SK-N-MC (cell line): ENCODE measurements around a stretch of chr9.

DNA sequence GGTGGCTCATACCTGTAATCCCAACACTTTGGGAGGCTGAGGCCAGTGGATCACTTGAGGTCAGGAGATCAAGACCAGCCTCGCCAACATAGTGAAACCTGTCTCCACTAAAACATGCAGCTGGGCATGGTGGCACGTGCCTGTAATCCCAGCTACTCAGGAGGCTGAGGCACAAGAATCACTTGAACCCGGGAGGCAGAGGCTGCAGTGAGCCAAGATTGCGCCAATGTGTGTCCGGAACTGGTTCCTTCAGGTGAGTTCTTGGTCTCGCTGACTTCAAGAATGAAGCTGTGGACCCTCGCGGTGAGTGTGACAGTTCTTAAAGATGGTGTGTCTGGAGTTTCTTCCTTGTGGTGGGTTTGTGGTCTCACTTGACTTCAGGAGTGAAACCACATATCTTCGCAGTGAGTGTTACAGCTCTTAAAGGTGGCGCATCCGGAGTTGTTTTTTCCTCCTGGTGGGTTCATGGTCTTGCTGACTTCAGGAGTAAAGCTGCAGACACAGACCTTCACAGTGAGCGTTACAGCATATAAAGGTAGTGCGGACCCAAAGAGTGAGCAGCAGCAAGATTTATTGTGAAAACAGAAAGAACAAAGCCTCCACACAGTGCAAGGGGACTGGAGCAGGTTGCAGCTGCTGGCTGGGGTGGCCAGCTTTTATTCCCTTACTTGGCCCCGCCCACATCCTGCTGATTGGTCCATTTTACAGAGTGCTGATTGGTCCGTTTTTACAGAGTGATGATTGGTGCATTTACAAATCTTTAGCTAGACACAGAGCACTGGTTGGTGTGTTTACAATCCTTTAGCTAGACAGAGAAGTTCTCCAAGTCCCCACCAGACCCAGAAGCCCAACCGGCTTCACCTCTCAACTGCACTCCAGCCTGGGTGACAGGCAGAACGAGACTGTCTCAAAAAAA lies 8.9 kb upstream of the ERMP1 start:
- RRBS, result no CpG with 5 or more reads among the region's 17 CpGs

DNA sequence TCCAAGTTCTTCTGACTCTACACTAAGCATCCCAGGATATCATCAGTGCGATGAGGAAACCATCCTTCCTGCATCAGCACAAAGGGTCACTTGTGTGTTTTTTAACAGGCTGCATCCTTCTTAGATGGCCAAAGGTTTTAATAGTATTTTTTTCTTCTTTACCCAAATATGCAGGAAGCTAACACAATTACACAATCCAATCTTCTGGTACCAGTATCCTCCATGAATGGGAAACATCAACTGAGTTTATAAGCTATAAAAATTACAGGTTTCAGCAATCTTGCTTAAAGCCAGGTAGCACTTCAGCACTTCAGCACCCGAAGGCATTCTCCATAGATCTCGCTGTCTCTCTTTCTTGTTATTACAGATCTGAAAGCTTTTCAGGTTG lies 8.1 kb downstream of the MLANA start:
- RRBS, result no CpG with 5 or more reads among the region's 3 CpGs

- RRBS, result no CpG with 5 or more reads among the region's 19 CpGs
Observed at GRCh38 chr9:6080029-6080821, 64.8 kb upstream of the RANBP6 start.

DNA sequence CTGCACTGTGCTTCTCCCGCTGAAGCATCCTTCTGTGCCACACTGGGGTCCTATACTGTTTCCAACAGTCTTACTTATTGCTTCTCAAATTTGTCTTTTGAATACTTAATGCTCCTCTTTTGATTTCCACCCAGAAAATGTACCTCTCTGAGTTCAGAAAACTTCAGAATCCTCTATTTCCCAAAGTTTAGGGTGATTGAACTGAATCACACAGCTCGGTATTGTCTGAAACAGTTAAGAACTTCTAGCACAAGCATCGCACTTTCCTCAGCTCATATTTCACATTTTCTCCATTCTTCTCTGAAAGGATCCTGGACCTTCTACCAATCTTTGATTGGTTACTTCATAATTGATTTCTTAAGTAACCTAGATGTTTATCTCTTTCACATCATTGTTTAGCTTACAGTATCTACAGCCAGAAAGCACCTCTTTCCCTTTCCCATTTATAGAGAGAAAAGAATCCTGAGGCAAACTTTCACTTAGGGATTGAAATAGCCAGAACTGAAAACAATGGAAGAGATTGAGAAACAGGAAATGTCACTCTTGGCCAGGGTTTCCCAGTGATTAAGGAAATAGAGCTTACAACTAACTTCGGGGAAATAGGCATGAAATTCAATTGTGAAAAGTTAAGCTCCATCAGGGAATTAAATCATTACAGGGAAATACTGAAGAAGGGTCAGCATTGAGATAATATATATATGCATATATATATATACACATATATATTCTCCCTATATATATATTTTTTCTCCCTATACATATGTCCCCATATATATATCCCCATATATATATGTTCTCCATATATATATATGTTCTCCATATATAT lies 2.5 kb downstream of the IL33 start:
- RRBS, result no CpG with 5 or more reads among the region's 4 CpGs

- RRBS, result no CpG with 5 or more reads among the region's 1 CpG
Observed at GRCh38 chr9:6230506-6230782, 14.8 kb downstream of the IL33 start.

DNA sequence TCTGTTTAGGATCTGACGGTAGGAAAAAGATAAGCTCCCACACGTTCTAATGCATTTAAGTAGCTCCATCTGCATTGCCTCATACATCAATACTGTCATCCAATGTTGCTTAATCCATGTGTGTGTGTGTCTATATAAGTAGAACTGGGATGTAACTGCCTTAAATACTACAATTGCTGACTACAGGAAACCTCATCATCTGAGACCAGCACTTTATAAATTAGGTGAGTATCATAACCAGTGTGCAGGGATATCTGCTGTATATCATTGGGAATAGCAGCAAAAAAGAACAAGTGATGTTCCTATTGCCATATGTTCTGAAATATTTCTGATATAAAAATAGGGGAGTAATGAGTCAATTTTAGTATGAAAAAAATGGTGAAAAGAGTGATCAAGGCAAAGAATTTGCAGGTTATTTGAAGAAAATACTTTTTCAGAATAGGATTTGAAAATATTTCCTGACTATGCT lies 21.3 kb downstream of the IL33 start:
- RRBS, result no CpG with 5 or more reads among the region's 2 CpGs

DNA sequence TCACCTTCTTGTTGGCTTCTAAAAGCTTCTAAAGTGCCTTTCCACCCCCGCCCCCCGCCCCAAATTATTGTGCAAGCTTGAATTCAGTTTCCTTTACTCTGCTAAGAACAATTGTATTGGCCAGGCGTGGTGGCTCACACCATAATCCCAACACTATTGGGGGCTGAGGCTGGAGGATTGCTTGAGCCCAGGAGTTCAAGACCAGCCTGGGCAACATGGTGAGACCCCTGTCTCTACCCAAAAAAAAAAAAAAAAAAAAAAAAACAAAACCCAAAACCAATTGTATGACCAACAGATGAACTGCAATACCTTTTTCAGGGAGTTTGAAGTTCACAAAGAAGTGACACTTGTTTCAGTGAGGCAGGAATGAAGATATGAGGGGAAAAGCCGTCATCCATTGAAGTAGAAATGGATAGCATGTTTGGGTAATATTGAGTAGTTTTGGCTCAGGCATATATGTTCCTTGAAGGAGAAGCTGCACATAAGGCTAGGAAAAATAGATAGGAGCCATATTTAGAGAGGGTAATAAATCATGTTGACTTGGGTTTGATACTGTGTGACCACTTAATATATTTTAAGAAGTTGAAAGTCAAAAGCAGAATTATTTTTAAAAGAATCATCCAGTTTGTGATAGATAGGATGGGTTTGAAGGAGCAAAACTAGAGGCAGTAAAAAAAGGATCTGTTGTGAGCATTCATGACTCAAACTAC lies 72.7 kb downstream of the UHRF2 start:
- RRBS, result no CpG with 5 or more reads among the region's 4 CpGs

- RRBS, result no CpG with 5 or more reads among the region's 15 CpGs
Observed at GRCh38 chr9:6632579-6633063, 12.9 kb downstream of the GLDC start.

DNA sequence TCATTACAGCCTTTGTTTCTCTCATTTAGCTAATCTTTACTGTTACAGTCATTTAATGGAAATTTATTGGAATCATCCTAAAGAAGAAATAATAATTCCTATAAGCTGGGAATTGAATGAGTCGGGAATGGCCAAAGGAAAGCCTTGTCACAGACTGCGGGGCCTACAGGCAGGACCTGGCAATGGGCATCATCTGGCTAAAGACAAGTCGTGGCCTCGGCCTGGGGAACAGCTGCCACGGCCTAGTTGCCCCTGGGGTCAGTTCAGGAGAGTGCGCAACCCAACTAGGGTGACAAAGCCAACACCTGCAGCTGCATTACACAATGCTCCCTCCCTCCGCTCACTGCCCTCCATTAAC lies 5.4 kb downstream of the GLDC start:
- RRBS, result no CpG with 5 or more reads among the region's 7 CpGs

GRCh38 chr9:6692637-6693253 lies 47.2 kb upstream of the GLDC start:
- RRBS, result no CpG with 5 or more reads among the region's 7 CpGs

DNA sequence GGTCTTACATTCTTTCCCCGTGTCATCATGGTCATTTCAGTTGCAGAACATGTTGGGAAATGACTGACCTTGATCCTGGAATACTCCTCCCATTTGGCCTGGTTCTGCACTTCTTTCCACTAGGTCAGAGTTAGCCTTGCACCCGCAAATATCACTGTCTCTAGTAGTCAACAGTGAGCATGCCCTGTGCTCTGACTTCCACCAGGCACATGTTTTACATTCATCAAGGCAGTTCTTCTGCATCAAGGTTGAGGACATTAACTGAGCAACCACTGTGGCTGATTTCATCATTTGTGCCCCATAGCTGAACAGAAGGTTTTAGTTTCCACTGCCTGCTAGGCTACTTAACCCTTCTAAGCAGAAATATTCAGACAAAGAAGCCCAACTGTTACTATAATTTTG lies 1161.8 kb upstream of the DMAC1 start:
- RRBS, result no CpG with 5 or more reads among the region's 2 CpGs

DNA sequence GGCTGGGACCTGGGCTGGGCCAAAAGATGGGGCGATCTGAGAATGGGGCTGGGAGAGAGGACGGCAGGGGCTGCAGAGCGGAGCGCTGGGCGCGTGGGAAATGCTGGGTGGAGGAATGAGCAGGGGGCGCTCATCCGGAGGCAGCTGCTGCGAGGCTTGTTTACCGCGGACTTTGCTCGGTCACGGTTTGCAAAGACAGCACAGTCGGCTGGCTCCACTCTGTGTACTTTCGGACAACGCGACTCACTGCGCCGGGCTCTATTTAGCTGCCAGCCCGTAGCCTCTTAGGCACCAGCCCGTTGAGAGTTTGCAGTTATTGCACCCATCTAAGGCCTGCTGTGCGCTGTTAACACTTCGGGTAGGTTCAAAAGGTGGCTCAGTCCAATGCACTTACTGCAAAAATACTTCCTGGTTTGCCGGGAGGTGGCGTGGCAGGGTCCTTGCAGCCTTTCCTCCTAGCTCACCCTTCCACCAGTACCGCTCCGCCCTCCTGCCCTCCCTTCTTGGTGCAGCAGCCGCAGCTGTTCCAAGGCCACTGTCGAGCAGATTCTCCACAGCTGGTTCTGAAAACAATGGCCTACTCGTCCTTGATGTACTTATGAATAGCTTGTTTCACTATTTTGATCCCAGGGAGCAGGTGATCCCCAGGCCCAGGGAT lies 1.4 kb downstream of the LURAP1L start:
- RRBS, result no CpG with 5 or more reads among the region's 30 CpGs

- RRBS, result no CpG with 5 or more reads among the region's 3 CpGs
Observed at GRCh38 chr9:12776711-12777073, 1.9 kb downstream of the LURAP1L start.

GRCh38 chr9:12793920-12794420 lies 19.1 kb downstream of the LURAP1L start:
- RRBS, result no CpG with 5 or more reads among the region's 4 CpGs

GRCh38 chr9:13121555-13122284 lies 157.8 kb downstream of the MPDZ start:
- RRBS, result no CpG with 5 or more reads among the region's 3 CpGs

DNA sequence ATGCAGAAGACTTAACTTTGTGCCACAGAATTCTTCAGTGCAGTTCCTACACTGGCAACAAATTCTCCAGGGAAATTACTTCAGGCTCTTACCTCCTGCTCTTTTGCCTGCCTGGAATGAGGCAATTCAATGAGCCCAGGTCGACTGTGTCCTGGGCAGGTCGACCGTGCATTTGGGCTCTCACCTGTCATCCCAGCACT lies 14.5 kb downstream of the MPDZ start:
- RRBS, result no CpG with 5 or more reads among the region's 3 CpGs

- RRBS, result no CpG with 5 or more reads among the region's 4 CpGs
Observed at GRCh38 chr9:13728858-13729438, 449.5 kb upstream of the MPDZ start.

- RRBS, result no CpG with 5 or more reads among the region's 3 CpGs
Observed at GRCh38 chr9:14086867-14087599, 226.9 kb downstream of the NFIB start.

DNA sequence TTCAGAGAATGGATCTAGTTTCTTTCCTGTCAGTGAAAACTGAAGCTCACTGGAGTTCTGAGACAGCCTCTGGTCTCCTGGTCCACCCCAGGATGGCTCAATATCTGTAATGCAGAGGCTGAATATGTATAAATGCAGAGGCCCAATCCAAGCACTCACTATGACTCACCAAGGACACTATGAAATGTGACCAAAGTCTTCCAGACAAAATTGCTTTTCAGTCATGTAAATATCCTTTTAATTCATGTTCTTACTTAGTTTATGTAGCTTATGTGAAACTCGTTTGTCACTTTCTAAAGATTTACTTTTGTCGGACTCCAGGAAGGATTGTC lies 53.8 kb downstream of the NFIB start:
- RRBS, result no CpG with 5 or more reads among the region's 2 CpGs